Right ventricle myocardium (tissue), 1 donor: ENCODE measurements around the gene ACKR2.

DNA sequence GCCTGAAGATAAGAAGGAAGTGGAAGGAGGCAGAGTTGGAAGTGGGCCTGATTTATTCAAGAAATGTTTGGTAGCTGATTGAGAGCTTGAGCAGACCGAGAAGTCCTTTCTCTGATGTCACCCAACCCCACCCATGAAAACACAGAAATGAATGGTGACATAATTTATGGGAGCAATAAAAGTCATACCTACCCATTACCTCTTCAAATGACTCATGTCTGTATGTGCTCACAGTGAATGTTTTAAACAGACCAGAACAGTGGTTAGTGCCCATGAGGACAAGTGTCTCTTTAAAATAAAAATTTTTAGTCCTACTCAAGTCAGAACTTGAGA is 39.5 kb upstream of the CTNNB1 start:
- PRO-cap, 2 experiments = no peak in any of the 2 experiments

DNA sequence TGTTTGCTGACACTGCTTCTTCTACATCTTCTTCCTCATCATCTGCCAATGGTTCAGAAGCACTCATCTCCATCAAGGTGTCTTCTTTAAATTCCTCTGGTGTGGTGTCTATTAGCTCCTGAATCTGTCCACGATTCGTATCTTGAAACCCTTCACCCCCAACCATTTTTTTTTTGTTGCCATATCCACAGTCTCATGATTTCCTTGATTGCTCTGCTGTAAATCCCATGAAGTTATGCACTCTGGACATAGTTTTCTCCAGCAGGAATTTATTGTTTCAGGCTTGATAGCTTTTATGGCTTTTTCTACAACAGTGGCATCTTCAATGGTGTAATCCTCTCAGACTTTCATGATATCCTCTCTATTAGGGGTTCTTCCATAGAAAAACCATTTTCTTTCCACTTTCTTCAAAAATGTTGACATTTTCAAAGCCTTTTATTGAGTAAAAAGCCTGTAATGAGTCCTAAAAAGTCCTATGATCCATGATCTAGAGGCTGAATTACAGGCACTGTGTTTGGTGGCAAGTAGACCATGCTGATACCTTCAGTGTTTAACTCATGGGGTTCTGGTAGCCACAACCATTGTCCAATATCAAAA is 337.8 kb downstream of the CTNNB1 start:
- PRO-cap, 2 experiments = no peak in any of the 2 experiments

GRCh38 chr3:41539181-41540043 is 340.1 kb downstream of the CTNNB1 start:
- PRO-cap, 2 experiments = no peak in any of the 2 experiments

GRCh38 chr3:42066502-42067223 is 24.5 kb upstream of the TRAK1 start:
- PRO-cap, 2 experiments = peak in 1 of 2 experiments; most common plus-strand start chr3:42066703 (in 1); most common minus-strand start chr3:42066658 (in 1)

- PRO-cap, 2 experiments = no peak in any of the 2 experiments
Measured at GRCh38 chr3:42422192-42422631, 11.8 kb upstream of the LYZL4 start.

DNA sequence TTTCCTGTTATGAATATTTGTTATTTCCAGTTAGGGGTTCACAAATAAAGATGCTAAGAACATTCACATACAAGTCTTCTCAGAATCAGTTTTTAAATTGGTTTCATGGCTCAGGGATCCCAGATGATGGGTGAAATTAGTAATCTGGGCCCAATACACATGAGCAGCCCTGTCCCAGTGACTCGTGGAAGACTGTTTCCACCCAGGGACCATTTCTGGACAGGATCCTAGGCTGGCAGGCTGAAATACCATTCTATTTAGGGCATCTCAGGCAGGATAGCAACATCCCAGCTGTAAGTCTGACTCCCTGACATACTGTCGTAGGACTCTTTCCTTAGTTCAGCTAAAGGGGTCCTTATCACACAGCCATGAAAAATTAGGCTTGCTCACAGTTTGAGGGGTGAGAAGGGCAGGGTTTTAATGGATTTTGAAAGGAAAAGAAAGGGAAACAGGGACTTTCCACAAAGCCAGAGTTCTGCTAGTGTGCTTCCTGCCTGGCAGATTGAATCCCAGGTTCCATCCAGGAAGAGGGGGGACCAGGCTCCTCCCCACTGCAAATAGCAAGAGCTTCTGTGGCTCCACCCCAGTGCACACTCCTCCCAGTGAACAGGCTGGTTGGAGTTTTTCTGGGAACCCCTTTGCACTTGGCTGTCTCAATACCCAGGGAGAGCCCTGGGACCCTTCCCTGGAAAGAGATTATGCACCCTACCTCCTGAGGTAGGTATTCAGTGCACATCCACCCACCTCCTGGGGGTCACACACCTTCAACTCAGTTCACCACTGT is 41.3 kb upstream of the LYZL4 start:
- PRO-cap, 2 experiments = peak in 1 of 2 experiments; most common plus-strand start position 602 of the sequence (in 1); most common minus-strand start position 511 of the sequence (in 1)

- PRO-cap, 2 experiments = no peak in any of the 2 experiments
Measured at GRCh38 chr3:42529634-42529925, 27.1 kb downstream of the VIPR1 start.

DNA sequence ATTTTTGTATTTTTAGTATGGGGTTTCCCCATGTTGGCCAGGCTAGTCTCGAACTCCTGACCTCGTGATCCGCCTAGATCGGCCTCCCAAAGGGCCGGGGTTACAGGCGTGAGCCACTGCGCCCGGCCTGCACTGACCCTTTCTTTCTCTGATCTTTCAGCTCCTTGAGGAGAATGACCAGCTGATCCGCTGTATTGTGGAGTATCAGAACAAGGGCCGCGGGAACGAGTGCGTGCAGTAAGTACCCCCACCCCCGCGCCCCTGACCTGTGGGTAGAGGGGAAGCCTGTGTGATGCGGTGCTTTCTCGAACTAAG is 662 bp downstream of the SS18L2 start:
- PRO-cap, 2 experiments = no peak in any of the 2 experiments

DNA sequence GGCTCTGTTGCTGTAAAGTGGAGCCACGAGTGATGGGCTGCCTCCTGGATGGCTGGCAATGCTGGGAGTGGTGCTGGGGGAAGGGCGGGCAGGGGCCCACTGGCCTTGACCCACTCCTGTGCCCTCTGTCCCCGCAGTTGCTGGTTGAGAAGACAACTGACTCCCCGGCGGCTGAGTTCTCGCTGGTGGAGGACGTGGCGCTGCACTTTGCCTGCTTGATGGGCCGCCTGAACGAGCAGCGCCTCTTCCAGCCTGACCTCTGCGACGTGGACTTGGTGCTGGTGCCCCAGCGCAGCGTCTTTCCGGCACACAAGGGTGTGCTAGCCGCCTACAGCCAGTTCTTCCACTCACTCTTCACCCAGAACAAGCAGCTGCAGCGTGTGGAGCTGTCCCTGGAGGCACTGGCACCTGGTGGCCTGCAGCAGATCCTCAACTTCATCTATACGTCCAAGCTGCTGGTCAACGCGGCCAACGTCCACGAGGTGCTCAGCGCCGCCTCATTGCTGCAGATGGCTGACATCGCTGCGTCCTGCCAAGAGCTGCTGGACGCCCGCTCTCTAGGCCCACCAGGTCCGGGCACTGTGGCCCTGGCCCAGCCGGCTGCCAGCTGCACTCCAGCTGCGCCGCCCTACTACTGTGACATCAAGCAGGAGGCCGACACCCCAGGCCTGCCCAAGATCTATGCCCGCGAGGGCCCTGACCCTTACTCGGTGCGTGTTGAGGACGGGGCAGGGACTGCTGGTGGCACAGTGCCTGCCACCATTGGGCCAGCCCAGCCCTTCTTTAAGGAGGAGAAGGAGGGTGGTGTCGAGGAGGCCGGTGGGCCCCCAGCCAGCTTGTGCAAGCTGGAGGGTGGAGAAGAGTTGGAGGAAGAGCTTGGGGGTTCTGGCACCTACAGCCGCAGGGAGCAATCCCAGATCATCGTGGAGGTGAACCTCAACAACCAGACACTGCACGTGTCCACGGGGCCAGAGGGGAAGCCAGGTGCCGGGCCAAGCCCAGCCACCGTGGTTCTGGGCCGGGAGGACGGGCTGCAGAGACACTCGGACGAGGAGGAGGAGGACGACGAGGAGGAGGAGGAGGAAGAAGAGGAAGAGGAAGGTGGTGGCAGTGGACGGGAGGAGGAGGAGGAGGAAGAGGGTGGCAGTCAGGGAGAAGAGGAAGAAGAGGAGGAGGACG is 5.0 kb downstream of the ZBTB47 start:
- PRO-cap, 2 experiments = no peak in any of the 2 experiments

GRCh38 chr3:42721791-42722067 is 19.1 kb upstream of the HHATL start:
- PRO-cap, 2 experiments = no peak in any of the 2 experiments

- PRO-cap, 2 experiments = peak in 2 of 2 experiments; most common plus-strand start chr3:42728348 (in 1); most common minus-strand start chr3:42728221 (in 2)
Measured at GRCh38 chr3:42727975-42728423, 25.4 kb upstream of the HHATL start.

DNA sequence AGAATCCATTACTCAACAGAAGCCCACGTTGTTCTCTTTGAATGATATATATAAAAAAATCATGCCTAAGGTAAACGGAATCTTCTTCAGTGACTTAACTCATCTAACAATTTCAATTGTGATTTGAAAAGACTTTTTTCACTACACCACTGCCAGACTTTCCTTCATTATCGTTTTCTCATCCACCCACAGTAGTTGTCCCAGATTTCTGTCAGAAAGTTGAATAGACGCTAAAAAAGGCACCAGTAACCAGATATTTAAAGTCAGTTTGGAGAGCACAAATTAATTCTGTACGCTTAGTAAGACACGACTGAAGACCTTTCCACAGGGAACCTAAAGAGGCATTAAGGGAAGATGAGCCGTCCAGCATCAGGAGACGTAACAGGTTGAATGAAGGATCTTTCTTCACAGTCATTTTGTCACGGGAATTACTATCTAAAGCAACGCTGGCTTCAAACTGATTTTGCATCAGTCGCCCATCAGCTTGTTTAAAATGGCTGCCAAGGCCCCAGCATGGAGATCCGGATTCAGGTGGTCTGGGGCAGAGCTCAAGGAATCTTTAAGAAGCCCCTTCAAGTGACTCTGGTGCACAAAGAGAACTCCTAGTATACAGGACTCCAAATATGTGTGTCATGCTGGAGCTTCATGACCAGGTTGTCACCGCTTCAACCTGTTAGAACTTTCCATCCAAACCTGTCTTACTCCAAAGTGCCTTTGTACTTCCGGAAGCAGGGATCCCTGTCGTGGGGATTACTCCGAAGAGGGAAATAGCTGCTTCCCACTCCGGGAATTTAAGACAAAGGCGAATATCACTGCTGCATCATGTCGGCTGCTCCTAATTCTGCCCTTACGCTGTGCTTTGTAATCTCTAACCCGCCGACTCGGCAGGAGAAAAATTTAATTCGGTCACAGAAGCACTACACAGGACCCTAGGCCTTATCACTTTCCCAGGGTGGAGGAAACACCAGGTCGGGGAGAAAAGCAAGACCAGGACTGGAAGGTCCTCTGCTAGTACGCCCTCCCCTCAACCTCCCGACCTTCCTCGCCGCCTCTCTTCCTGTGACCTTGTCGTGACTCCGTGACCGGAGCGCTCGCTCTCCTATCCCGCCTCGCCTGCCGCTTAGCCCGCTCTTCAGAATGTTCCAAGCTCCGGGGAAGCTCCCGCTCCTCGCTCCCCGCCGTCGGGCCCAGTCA is 981 bp downstream of the HIGD1A start:
- PRO-cap, 2 experiments = peak in 2 of 2 experiments; most common plus-strand start position 1,130 of the sequence (in 1); most common minus-strand start position 1,031 of the sequence (in 1)

- PRO-cap, 2 experiments = no peak in any of the 2 experiments
Measured at GRCh38 chr3:42809240-42809562, at the start of gene ACKR2. TSS of gene ACKR2 (plus strand) at chr3:42809445.

DNA sequence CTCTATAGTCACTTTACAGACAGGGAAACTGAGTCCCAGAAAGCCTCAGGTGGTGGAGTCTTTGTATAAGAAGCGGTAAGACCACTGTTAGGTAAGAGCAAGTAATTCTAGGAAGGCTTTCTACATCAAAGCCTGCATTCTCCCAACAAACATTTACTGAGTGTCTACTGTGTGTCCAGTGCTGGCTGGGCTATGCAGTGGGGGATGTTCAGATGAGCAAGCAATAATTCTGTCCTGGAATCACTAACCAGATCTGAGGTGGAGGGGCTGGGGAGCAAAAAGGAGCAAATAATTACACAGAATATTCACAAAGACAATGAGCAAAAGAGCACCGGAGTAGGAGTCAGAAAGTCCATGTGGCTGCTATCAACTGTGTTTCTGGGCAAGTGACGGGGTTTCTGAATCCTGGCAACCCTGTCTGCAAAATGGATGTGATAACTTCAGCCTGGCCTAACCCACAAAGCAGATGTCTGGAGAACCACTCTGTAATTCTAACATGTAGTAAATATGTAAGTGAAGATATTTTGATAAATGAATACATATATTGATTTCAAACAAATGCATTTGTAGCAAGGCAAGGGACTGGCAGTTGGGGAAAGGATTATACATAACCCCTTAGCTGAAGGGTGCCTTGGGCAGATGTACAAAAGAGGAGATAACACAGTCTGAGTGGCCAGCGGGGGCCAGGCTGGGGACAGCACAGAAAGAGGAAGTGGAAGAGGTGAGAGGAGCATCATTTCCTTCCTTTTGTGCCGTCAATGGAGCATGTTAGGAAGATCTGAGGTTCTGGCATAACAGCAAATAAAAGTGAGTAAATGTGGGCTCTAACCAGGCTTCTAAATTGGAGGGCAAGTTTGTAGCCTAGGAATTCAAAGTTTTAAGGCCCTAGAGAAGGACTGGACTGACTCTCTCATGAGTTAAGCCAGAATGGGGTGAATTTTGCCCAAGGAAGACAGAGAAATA is 28.8 kb downstream of the CYP8B1 start:
- PRO-cap, 2 experiments = no peak in any of the 2 experiments

DNA sequence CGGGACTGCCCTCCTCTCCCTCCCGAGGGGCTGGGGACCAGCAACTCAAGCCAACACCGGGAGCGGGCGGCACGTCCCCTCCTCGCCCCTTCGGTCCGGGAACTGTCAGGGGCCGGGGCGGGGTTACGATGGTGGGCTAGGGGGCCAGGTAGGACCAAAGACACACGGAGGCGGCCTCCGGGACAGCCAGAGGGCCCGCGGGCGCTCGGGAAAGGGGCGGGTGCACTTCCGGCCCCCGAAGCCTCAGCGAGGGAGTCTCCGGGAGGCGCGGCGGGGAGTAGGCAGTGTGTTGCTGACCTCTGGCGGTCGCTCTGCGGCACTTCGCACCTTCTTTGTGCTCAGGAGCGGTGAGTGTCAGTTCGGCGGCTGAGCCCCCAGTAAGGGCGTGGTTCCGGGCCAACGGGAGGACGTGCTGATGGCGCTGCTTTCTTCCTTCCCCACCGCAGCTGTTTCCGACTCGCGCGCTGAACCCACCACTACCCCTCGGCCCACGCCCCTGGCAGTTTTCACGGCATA is 5.2 kb upstream of the CYP8B1 start:
- PRO-cap, 2 experiments = peak in 2 of 2 experiments; most common plus-strand start position 377 of the sequence (in 1); most common minus-strand start position 216 of the sequence (in 2)

DNA sequence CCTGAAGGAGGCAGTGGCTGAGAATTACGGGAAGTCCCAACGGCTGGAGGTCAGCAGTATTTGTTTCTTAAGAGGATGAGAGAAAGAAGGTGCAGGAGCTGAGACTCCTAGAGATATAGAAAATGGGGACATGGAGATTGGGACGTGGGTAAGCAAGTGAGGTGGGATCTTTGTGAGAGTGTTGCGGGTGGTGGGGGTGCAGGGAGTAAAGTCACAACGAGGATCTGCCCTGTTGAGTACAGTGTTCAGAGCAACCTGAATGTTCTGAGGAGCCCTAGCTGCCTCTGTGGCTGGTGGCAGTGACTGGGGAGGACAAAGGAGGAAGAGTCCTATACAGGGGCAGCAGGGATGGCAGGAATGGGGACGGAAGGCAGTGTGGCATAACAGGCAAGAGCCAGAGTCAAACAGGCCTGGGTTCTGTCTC is 1.2 kb downstream of the ZNF662 start:
- PRO-cap, 2 experiments = no peak in any of the 2 experiments

- PRO-cap, 2 experiments = no peak in any of the 2 experiments
Measured at GRCh38 chr3:43288630-43289900, 2.7 kb downstream of the SNRK start.

GRCh38 chr3:43345133-43345654 is 58.9 kb downstream of the SNRK start:
- PRO-cap, 2 experiments = no peak in any of the 2 experiments

- PRO-cap, 2 experiments = no peak in any of the 2 experiments
Measured at GRCh38 chr3:43389054-43389687, 102.8 kb downstream of the SNRK start.

DNA sequence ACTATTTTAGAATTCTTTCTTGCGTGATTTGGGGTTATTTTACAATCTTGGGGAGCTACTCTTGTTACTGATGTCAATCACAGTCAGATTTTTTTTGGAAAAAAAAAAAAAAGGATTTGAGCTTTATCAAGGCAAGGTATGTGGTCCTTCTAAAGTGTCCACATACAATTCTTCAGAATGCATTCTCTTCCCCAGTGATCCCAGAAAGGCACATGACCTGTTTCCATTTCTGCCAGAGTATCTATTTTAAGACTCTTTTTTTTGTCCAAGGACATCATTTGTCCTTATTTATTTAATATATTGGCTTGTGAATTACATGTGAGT is 136.6 kb downstream of the SNRK start:
- PRO-cap, 2 experiments = no peak in any of the 2 experiments